ENCODE measurements around the genes CDC37L1 and RCL1.

DNA sequence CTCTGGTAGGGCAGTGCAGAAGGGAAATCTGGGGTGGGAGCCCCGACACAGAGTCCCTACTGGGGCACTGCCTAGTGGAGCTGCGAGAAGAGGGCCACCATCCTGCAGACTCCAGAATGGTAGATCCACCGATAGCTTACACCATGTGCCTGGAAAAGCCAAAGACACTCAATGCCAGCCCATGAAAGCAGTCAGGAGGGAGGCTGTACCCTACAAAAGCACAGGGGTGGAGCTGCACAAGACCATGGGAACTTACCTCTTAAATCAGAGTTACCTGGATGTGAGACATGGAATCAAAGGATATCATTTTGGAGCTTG is 263.7 kb upstream of the RFX3 start:
- RRBS, result no CpG with 5 or more reads among the region's 3 CpGs

DNA sequence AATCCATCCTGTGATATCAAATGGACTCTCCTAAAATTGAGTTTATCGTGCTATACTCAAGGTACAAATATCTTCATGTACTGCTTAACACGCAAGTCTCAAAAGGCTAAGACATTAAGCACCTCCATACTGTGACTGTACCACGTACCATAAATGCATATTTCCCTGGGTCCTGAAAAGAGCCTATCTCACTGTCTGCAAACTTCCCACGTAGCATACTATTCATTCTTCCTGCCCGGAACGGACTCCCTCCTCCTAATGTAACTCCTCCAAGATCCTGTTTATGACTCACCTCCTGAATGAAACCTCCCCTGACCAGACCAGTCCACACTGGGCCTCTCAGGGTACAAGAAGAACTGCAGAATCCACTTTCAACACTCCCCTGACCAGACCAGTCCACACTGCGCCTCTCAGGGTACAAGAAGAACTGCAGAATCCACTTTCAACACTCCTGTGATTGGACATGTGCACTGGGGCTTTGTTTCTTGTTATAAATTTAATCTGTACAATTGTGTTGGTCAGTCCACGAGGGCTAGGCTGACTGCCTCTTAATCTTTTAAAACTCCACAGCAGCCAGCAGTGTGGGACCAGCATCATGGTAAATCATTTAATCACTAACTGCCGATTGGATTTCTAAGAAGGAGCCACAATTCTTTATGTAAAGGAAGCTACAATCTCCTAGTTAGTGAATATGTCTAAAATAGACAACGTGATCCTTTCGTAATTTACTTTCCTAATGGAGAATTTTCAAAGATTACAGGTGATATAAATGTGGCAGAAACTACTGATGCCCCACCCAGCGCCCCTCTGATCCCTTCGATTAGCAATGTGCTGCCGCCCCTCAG is 381.1 kb upstream of the RFX3 start:
- RRBS, result no CpG with 5 or more reads among the region's 14 CpGs

GRCh38 chr9:4065444-4065971 is 234.4 kb downstream of the GLIS3 start:
- RRBS, result no CpG with 5 or more reads among the region's 1 CpG

DNA sequence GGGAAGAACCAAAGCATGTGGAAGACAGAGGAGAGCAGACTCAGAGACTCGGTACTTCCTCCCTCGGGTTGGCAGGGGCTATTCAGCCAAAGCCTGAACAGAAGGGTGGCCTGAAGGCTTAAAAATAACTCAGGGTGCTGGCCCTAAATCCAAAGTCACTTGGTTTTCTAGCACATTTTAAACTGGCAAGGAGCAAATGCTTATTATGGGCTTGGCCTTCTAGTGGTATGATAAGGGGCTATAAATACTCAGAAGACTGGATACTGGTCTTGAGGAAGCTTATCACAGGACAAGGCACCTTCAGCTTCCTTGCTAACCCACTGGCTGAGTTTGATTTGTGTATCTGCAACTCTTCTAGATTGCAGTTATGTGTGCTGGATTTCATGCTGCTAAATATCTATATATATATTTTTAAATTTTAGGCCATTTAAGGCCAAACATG is 206.5 kb downstream of the GLIS3 start:
- RRBS, result no CpG with 5 or more reads among the region's 2 CpGs

DNA sequence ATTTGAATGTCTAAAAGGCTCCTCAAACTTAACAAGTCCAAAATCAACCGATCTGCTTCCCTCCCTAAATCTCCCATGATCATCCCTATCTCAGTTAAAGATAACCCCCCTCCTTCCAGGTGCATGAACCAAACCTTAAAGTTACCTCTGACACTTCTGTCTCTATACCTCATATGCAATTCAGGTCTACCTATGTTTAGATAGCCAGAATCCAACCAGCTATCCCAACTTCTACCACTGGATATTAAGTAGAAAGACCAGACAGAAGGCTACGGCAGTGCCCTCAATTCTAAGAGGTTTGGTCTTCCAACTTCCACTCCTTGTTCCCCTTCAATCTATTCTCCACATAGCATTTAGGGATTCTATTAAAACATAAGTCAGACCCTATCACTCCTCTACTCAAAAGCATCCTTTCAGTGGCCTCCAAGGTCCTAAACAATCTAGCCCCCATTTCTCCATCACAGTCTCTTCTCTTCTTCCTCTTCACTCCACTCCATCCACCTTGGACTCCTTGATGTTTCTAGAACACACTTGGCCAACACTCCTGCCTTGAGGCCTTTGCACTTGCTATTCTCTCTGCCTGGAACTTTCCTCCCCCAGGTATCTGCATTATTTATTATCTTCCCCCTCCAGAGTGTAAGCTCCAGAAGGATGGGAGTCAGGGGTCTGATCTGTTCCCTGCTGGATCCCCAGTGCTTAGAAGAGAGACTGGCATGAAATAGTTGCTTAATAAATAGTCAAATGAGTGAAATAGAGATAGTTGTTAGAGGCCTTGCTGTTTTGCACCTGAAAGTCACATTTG is 195.5 kb downstream of the GLIS3 start:
- RRBS, result no CpG with 5 or more reads among the region's 2 CpGs

GRCh38 chr9:4155075-4155899 is 144.6 kb downstream of the GLIS3 start:
- RRBS, result no CpG with 5 or more reads among the region's 15 CpGs

- RRBS, result no CpG with 5 or more reads among the region's 4 CpGs
Measured at GRCh38 chr9:4263643-4264515, 36.0 kb downstream of the GLIS3 start.

DNA sequence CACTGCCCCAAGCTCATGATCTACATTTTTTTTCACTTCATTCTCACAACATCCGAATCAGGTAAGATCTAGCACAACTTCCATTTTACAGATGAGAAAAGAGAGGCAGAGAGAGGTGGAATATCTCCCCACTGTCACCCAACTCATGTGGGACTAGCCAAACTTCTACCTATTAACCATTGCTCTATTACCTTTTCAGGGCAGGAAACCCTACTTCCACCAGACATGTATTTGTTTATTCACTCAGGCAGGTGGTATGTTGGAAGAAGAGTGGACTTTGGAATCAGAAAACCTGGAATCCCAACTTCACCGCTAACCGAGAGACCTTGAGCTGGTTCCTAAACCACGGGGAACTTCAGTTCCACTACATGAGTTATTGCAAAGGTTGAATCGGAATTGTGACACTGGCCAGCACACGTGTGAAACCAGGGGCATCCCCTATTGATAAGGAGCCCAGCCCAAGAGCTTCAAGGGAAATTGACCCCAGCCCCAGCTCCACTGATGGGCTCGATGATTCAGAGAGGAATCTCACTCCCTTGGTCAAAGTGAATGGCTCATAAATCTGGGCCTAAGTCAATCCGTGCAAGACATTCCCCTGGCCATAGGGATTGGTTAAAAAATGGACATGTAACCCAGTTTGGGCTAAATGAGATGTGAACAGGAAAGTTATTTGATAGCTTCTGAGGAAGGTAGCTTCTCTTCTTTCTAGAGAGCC is 5.3 kb upstream of the GLIS3 start:
- RRBS, result no CpG with 5 or more reads among the region's 8 CpGs

- RRBS, result no CpG with 5 or more reads among the region's 2 CpGs
Measured at GRCh38 chr9:4430852-4431246, 59.4 kb upstream of the SLC1A1 start.

DNA sequence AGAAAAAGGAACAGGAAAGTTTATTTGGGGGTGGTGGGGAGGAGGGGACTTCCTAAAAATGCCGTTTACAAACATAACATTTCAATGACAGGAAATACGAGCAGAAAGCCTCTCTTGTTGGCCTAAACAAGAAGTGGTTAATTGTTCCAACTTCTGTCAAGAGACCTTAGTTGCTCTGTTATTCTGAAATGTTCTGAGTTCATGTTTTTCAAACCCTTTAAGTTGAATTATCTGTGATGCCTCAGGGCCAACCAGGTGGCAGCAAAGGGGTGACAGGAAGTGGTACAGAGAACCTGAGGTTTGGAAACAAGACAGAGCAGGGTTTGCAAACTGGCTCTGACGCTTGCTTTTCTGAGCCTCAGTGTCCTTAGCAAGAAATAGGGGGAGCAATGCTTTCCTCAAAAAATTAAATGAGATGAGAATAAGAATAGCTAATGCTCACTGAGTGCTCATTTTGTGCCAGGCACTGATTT is 65.5 kb upstream of the PLPP6 start:
- RRBS, result no CpG with 5 or more reads among the region's 3 CpGs

DNA sequence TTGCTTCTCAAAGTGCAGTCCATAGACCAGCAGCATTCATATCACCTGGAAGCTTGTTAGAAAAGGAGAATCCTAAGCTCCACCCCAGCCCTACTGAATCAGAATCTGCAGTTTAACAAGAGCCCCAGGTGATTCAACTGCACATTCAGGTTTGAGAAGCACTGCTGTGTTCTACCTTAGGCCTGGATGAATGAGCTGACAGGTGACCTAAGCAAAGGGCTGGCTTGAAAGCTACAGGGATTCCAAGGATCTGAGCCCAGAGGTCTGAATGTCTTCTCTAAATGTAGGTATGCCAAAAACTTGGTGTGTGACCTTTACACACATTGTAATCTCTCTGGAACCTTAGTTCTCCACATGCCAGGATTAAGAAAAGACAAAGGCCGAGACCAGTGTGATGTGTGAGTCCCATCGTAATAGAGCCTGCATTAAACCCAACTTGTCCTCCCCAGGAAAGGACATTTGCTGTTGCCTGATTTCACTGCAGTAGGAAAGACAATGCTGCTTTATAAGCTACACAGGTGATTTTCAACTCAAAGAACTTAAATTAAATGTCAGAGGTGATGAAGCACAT is 41.6 kb upstream of the PLPP6 start:
- RRBS, result no CpG with 5 or more reads among the region's 2 CpGs

DNA sequence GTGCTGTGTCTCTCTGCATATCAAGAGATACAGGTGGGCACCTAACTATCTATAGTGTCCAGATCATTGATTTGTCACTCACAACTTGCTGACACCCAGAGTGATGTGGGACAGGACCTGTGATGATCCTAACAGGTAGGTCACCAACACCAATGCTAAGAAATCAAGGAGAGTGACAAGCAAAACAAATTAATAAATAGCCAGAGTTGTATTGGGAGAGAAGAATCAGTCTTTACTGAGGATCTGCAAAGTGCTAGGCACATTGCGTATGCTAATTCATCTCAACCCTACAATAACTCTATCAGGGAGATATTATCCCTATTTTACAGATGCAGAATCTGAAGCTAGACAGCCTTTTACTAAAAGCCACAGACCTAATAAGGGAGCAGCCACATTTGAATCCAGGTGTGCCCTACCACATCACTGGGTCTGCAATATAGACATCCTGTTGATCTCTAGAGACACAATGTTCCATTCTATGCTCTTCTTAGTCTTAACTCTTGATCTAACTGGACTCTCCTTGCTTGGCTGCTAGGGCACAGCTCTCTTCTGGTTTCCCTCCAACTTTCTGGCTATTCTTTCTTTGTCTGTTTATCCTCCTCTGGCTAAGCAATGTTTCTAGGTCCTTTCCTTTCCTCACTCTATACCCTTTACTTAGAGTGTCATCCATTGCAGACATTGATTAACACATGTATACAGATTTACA is 1.3 kb upstream of the SPATA6L start:
- RRBS, result no CpG with 5 or more reads among the region's 1 CpG

- RRBS, result 2% methylated on average over 21 of the region's 67 CpGs
Measured at GRCh38 chr9:4679306-4680217, at the start of gene CDC37L1. Gene CDC37L1, plus strand, starts transcription at chr9:4679569.

DNA sequence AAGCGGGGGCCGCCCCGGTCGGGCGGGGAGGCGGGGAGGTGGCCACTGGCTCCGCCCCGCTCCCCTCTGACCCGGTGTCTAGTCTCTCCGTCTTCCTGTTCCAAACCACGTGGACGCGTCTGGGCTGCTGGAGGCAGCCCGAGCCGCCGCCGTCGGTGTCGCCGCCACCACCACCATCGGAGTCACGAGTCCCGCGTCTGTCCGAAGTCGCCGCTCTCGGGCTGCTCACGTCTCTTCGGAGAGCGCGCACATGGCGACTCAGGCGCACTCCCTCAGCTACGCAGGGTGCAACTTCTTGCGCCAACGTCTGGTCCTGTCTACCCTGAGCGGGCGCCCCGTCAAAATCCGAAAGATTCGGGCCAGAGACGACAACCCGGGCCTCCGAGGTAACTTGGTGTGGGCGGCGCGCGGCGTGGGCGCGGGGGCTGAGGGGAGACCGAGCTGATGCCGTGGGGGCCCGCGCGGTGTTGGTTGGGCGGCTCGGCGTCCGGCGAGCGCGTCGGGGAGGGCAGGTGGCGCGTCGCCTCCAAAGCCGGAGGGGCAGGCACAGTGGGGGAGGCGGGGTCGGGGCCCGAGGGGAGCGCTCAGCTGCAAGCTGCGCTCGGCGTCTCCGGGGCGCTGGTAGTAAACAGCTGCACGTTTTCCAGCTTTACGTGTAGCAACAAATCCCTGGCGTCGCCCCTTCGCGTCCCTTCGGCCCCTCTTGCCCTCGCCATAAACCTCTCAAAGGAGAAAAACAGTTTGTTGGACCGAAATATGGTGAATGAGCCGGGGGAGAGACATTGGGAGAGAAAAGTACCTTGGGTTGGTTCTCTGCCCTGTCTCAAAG is at the start of gene RCL1:
Gene RCL1 (plus strand): TSS at position 103 of the 829 bp plus-strand sequence.
- RRBS, result 2% methylated on average over 26 of the region's 88 CpGs

- RRBS, result no CpG with 5 or more reads among the region's 3 CpGs
Measured at GRCh38 chr9:4827032-4827639, 34.4 kb downstream of the RCL1 start.

- RRBS, result no CpG with 5 or more reads among the region's 1 CpG
Measured at GRCh38 chr9:4829677-4830214, 37.0 kb downstream of the RCL1 start.

- RRBS, result no CpG with 5 or more reads among the region's 5 CpGs
Measured at GRCh38 chr9:4933447-4933818, 51.6 kb upstream of the JAK2 start.

DNA sequence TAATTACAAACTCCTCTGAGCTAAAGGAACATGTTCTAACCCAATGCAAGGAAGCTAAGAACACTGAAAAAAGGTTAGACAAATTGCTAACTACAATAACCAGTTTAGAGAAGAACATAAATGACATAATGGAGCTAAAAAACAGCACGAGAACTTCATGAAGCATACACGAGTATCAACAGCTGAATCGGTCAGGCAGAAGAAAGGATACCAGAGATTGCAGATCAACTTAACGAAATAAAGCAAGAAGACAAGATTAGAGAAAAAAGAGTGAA is 51.6 kb downstream of the INSL6 start:
- RRBS, result no CpG with 5 or more reads among the region's 4 CpGs

DNA sequence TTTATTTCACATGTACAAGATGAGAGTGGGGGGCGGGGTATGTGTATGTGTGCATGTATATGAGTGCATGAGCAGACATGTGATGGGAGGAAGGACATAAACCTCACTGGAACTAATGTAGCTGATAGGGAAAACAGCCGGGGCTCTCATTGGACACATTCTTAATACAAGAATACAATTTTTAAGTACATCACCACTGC is 6.6 kb upstream of the RLN2 start:
- RRBS, result no CpG with 5 or more reads among the region's 2 CpGs